Mononuclear cell (primary cell): ENCODE measurements around a stretch of chr15.

DNA sequence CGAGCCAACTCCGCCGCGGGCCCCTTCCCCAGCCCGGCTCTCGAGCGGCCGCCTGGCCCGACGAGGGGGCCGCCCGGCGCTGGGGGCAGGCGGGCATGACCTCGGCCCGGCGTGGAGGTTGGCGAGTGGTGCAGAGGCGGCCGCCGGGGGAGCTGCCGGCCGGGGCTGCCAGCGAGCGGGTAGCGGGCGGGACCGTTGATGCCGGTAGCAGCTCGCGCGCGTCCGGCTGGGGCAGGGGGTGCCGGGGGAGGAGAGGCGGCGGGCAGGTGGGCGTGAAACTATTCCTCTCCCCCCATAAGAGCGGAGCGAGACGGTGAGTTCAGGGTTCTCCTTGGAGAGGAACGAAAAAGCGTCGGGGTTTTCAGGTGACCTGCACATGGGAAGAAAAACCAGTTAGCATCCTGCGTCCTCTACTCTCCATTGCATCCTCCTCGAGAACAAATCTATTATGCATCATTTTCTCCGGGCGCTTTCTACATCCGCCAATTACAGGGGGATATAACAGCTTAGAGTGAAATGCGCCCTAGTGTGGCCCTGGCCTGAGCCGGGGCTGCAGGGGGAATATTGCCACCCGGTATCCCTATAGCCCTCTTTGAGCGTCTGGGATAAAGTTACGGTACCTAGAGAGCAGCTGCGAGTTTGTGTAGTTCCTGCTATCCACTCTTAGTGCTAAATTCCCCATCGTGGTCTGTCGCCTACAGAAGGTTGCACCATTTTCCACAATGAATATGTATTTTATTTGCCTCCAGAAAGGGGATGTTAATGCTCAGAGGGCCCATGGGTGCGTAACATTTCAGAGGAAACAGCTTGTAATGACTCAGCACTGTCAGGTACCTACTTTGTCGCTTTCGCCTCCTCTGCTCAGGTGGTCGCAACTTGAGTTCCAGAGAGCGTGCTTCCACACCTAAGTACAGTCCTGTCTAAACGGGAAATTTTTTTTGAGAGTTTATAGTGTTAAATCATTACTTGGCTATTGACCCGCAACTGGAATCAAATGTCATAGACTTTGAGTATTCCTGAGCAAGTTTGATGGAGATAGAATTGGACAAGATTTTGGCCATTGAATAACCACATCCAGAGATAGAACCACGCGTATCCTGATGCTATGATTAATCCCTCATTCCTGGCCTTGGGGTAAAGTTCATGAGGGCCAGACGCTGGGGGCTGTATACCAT lies 977 bp downstream of the SLCO3A1 start:
- RRBS, result 3% methylated on average over 26 of the region's 67 CpGs

DNA sequence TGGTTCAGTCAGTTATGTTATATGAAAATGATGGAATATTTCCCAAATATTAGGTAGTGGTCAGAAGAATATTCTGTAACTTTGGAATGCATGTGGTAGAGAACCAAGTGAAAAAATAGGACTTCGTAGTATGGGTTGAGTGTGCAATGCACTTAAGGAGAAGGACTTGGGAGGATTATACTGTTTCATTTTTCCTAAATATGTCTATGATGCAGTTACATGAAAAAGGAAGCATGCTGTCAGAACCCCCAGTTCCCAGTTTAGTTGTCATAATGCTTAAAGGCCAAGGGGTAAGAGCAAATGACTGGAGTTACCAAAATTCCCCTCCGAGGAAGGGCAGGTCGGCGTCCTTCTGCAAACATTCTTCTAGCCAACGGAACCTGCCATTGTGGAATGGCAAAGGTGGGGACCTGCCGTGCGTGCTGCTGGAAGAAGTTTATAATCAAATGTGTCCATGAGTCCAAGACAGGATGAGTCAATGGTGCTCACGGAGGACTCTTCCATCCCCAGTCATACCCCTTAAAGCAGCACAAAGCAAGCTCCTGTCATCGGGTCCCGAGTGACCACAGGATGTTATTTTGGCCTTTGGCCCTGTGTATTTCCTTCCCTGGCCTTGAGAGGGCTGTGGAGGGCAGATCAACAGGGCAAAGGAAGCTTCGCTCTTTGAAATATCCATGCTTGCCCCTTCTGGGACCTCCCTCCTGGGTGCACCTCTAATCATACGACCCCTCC lies 93.2 kb downstream of the SLCO3A1 start:
- RRBS, result no CpG with 5 or more reads among the region's 12 CpGs

- RRBS, result no CpG with 5 or more reads among the region's 9 CpGs
These were observed 100.0 kb downstream of the SLCO3A1 start for GRCh38 chr15:91953436-91953955.

DNA sequence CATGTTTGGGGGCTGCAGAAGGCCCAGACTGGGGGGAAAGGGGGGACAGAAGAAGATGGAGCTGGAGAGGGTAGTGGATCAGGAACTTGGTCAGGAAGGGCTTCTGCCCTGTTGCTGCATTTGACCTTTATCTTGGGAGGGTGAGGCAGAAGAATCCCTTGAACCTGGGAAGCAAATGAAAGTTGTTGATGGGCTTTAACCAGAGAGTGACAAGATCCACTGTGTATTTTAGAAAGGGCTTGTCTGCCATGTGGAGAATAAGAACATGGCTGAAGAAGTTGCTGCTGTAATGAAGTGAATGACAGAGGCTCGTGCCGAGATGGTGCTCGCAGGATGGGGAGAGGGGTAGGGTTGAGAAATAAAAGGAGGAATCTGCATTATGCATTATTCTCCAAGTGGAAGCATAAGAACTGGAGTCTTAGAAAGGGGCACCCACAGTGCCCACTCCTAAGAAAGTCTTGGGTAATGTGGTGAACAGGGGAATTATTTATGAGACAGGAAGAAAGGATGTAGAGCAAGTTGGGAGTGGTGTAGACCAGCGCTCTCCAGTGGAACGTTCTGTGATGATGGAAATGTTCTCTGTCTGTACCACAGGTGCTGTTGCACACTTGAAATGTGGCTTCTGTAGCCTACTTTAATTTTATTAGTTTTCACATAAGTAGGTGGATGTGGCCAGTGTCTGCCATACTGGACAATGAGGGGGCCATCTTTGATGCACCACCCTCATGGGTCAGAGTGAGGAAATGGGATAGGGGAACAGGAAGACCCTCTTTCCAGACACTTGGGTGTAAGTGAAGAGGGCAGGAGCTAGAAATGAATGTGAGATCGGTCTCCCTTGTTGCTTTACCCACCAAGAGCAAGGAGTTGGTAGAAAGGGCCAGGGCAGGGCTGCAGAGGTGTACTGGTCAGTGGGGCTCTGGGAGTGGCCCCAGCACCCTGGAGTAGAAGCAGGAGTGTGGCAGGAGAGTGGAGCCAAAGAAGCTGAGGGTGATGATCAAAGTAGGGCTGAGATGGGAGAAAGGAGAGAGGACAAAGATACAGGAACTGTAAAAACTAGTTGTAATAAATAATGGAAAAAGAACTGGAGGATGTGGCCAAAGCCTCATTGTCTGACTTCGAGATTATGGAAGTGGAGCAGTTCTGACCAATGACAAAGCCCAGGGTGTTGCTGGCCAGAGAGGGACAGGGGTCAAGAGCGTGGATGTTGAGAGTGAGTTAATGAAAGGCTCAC lies 239.4 kb upstream of the ST8SIA2 start:
- RRBS, result no CpG with 5 or more reads among the region's 8 CpGs

DNA sequence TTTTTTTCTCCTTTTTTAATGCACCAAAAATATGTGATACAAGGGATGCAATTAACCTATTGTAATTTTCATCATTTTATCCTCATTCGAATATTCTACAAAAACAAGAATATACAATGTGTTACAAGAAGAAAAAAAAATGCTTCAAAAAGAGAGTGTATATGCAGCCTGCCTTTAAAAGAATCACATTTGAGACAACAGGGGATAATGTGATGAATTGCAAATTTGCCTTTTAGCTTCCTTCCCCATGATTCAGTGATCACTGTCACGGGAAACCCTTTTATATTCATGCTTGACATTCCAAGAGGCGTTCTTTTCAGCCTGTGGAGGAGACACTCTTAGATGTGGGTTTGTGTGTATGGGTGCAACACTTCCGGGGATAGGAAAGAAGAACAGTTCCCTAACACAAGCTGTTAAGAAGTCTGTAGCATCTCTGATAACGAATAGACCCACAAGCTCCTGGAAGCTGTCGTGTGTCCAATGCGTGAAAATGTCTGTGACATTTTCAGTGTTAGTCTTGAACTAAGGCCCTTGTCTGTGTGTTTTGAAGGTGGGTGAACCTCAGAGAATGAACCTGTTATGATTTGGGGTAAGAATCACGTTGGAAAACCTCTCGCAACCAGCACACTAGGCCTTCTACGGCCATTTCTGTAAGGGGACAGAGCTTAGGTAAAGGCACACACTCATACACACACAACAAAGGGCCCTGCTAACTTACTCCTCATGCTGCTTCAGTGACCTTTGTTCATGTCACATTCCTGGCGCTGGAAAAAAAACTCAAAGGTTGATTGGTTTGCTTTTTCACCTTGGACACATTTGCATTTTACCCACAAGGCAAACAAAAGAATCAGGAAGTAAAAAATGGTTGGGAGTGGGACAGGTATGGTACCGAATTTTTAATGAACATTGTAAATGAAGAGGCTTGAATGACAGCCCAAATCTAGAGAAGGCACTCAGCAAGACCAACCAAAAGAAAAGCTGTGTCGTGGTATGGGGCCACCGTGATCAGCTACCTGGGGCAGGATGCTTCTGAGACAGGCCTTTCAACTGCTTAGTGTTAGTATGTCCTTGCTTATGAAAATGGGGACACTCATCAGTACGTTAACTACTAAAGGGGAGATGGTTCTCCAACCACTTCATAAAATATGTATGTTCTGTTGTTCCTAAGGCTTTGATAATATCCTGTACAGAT lies 229.1 kb upstream of the ST8SIA2 start:
- RRBS, result no CpG with 5 or more reads among the region's 15 CpGs

- RRBS, result no CpG with 5 or more reads among the region's 14 CpGs
These were observed 12.1 kb upstream of the FAM174B start for GRCh38 chr15:92667392-92668337.

DNA sequence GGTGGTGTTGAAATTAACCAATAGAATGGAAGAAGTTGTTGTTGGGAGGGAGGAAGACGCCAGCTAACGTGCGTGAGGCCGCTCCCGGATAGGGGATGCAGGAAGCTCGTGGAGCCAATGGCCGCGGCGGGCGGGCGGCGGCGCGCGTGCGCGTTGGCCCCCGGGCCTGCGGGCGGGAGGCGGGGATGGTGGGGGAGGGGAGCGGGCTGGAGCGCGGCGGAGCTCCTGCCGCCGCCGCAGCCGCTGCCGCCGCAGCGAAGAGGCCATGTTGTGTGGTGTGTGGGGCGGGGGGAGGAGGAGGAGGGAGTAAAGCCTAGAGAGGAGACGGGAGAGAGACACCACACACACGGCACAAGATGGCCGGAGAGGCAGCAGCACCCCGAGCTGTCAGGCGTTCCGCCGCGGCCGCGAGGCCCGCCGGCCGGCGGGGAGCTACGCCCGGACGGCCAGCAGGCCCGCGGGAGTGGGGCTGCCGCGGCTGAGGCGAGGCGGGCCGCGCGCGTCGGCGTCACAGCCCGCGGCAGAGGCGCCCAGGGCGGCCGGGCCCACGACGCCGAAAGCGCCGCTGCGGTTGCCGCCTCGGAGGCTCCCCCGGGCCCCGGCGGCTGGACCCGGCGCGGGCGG lies 17.5 kb upstream of the CHD2 start:
- RRBS, result 1% methylated on average over 42 of the region's 82 CpGs

DNA sequence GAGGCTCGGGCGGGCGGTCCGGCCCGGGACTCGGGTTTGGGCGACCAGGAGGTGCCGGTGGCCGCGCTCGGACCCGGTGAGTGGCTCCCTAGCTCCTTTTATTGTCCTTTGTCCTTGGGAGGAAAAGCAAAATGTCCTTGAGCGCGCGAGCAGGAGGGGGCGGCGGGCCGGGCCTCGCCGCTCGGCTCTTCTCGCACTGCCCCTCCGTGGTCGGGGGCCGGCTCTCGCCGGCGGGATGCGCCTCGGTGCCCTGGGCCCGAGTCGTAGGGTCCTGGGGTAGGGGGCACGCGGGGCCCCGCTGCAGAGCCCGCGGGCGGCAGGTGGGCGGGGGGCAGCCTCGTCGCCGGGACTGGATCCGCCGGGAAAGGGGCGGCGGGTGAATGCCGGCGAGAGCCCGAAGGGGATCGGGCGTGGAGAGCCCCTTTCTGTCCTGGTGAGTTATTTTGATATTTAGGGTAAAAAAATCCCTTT lies 17.0 kb upstream of the CHD2 start:
- RRBS, result 1% methylated on average over 26 of the region's 51 CpGs

DNA sequence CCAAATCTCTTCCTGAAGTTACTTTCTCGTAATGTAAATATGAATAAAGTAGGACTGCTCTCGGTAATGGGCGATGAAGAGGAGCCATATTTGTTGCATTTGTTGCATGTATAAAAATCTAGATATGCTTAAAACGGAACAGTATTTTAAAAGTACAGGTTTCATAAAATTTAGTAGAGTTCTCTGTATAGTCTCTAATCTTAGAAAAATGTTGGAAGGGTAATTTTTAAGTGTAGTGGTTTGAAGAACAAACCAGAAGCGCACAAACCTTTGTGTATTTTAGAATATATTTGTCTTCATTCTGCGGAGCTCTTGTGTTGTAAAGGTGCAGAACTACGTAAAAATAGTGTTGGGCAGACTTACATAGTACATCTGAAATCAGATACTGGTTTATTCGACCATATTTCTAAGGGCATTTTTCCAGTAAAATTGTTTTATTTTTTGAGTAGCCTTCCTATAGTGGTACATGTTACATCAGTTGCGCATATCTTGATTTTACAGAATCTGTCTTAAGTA lies 15.9 kb upstream of the CHD2 start:
- RRBS, result no CpG with 5 or more reads among the region's 9 CpGs

- RRBS, result no CpG with 5 or more reads among the region's 2 CpGs
These were observed 30.6 kb downstream of the CHD2 start for GRCh38 chr15:92930689-92931200.

DNA sequence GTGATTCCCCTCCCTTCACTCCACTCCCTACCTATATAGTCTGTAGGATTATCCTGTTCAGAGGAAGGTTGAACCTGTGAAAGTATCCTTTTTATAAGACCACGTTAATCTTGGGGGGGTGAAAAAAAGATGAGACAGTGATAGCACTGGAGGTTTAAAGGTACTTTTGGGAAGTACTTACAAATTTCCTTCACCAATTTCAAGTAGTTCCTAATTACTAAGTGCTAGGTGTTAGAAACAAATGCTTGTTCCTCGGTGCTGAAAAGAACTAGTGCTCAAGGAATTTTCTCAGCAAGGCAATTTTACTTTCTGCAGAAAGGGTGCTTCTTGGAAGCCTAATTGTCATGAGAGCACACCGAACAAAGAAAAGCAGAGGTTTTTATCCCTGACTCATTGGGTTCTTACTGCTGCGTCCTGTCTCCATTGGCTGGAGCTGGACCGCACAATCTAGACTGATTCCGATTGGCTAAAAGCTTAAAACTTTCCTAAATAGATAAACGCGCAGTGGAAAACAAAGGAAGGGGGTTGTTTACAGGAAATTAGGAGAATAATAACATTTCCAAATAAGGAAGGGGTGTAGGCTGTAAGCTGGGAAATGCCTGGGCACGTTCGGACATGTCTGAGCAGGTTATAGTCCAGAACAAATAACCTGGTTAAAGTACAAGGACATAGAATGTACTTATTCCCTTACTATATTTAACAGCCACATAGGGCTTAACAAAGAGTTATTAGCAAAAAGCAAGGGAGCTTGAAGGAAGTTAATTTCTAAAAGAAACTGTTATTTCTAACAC lies 49.6 kb downstream of the CHD2 start:
- RRBS, result no CpG with 5 or more reads among the region's 10 CpGs

DNA sequence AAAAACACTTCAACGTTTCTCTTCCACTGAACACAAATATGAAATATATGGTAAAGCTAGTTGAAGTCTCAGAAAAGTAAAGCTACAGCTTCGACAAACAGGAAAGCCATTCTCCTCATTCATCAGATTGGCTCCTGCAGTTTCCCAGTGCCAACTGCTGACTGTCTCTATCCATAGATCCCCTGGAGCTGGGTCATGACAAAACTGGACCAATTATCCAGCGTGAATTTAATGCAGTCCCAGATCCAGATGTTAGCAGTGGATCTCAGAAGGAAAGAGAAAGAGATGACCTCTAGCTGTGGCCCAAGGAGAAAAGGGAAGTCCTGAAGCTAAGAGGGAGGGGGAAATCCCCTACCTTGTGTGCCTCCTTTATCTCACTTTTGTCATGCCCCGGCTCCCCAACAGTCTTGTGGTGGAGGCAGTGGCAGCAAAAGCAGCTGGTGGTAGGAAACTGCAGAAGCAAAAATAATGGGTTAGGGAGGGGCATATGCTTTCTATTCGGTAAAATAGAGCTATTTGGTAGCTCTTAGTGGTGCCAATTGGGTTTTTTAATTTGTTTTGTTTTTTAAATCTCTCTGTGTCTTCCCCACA lies 56.3 kb downstream of the MCTP2 start:
- RRBS, result no CpG with 5 or more reads among the region's 5 CpGs

DNA sequence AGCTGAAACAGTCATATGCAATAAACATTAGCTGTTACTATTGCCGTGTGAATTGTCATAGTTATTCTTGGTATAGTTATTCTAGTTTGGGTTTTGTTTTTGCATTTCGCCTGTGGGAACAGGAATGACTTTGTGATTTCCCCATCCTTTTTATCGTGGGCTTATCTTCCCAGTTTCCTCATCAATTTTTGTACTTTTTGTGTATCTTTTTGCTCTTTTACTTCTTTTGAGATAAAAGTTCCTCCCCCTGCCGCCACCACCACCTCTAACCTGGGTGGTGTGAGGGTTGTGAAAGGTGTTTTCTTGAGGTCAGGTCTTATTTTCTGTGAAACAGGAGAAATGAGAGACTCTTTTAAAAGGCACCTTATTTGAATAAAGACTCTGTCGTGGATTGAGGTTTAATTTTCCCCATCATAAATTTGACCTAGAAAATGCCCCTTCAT lies 94.0 kb downstream of the MCTP2 start:
- RRBS, result no CpG with 5 or more reads among the region's 5 CpGs

- RRBS, result no CpG with 5 or more reads among the region's 9 CpGs
These were observed 146.3 kb downstream of the MCTP2 start for GRCh38 chr15:94377528-94378139.

- RRBS, result no CpG with 5 or more reads among the region's 8 CpGs
These were observed 440.3 kb downstream of the MCTP2 start for GRCh38 chr15:94671545-94672243.

DNA sequence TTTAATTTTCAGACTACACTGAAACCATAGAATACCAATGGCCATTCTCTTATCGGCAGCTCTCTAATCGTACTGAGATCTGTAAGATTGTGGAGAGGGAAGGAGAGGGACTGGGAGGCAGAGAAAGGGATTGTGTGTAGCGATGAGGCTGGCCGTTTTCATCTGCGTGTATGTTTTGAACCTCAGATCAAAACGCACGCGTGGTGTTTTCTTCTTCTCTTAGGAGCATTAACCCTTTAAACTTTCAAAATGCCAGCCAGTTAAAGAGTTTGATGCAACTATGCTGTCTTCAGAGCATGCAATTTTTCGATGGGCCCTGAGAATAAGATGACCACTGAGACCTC lies 441.0 kb downstream of the MCTP2 start:
- RRBS, result no CpG with 5 or more reads among the region's 9 CpGs

- RRBS, result no CpG with 5 or more reads among the region's 6 CpGs
These were observed 1047.6 kb downstream of the MCTP2 start for GRCh38 chr15:95278843-95279402.

DNA sequence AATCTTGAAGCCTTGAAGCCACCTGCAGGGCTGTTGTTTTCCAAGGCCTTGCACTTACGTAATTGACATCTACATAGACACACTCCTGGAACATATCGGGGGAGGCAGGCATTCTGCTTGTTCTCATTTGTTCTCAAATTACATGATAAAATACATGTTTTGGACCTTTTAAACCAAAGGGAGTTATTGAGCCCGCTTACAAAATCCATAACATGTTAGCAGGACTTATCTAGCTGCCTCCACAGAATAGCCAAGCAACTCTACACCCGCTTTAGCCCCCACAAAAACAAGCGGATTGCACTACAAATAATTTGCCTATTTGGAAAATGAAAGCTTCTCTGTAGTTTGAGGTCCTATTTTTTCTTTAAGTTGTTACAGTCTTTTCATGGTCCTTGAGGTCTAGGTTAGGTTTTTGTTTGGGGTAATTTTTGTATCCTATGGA lies 1004.5 kb upstream of the NR2F2 start:
- RRBS, result no CpG with 5 or more reads among the region's 5 CpGs

DNA sequence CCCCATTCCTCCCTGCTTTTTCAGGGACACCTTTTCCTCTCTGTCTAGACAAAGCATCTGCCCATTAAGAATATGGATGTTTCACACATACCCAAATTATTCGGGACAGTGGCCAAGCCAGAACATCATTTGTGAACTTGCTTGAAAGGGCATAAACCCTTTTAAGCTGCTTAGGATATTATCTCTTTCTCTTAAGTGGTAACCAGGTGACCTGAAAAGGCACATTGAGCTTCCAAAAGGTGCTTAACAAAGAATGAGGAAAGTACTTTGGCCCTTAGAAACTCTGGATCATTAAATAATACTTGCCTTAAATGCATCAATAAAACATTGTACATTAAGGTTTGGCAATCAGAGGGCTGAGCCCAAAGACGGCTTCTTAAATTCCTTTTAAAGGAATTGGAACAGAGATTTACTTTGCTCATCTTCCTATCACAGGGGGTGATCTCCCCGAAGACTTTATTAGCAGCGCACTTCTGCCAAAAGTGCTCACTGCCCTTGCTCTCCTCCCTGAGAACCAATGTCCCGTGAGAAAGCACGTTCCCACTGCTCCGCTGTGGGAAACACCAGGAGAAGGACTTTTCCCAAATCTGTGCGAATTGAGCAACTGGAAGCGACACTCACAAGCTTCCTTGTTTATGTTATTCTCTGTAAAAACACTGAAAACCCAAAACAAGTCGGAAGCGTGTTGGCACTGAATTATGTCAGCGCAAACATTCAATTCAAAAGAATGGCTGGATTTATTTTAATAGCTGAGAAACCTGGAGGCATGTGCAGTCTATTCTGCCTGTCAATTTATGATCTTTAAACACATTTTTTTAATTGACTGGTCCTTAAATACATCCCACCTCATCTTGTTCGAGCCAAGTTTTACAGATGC lies 670.9 kb upstream of the NR2F2 start:
- RRBS, result no CpG with 5 or more reads among the region's 13 CpGs